GM23248 (cell line): ENCODE measurements around the gene FAXC.

DNA sequence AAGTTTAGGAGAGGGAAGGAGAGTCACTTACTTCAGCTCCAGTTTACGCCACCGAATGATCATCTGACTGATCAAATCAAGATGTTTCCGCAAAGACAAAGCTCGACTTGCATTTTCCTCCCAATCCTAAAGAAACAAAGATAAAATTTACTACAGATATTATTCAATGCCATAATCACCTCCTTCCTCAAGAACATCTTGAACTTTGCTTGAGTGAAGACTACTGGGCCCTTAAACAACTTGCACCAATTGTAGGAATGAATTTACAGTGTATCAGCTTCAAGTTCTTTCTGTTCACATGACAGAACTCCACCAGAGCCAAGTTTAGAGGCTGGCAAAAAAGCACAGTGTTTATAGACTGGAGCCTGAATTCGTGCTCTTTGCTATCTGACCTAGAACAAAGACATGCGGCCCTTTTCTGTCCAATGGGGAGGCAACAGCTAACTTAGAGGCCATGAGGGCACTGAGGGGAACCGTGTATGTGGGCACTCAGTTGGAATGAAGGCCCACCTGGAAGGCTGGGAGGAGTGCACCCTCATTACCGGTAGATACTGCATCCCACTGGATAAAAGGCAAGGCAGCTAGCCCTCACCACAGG is 48.9 kb upstream of the LYRM2 start:
- RAMPAGE, long total RNA: no peak

DNA sequence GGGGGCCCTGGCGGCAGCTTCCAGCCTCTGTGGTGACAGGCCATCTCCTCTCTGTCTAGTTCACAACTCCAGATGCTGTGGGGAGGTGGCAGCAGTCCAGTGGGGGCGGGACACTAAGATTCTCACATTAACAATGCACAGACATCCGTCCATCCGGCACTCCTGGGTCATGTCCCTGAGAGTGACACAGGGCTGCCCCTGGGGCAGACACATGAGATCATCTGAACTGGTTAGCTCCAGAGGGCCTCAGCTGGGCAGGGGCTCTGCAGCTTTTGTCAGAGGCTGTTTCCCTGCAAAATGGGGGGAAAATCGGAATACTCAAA is 91.0 kb downstream of the GJA10 start:
- RAMPAGE, long total RNA: no peak

- RAMPAGE, long total RNA: no peak
Measured at GRCh38 chr6:90105845-90106094, 190.9 kb downstream of the BACH2 start.

- RAMPAGE, long total RNA: no peak
Measured at GRCh38 chr6:90139042-90139652, 157.5 kb downstream of the BACH2 start.

DNA sequence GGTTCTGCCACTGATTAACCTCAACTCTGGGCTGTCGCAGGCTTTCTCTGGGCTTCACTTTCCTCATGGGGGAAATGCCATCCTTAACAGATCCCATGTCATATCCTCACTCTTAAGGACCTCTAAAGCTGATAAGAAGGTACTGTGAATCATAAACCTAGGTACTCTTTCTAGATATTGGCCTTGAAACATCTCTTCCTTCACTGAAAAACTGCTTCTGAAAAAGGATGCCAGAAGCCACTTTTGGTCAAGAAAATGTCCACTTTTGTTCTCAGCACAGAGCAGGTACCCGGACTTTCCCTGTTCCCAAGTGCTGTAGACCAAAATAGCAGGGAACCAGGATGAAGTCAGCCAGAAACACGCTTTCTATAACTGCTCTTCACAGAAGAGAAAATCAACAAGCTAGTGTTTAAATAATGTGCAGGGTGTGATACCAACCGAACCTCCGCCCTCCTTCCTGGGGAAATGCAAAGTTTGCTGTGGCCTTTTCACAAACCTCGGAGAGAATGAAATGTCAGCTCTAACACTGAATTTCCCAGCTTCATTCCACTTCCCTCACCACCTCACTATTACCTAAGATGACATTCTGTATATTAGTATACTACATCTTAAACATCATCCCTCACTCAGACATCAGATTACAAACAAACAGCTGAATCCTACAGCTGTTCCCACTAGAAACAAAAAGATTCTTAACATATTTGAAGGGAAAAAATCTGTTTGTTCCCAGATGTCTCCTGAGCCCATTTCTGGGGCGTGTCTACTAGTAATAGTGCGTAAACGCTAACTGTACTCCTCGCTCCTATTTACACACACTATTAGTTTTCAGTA is 118.7 kb downstream of the BACH2 start:
- RAMPAGE, long total RNA: no peak

DNA sequence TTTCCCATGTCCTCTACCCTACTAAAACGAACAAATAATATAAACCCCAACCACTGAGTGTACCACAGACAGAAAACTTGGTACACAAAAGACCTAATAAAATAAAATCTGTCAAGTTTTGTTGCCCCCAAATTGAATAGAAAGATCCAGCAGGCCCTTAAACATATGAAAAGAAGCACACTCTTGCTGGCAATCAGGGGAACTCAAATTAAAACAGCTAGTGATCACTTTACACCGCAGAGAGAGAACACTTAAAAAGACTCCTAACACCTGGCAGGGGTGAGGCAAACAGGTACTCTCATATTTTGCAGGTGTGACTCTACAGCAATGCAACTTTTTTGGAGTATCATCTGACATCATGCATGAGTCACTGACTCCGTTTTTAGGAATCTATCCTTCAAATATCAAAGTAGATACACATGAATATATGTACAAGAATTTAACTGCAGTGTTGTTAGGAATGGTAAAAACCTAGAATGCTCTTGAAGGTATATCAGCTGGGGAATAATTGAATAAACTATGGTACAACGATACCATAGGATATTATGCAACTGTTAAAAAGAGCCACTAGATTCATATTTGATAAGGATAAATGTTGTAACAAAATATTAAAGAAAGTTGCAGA is 29.4 kb downstream of the BACH2 start:
- RAMPAGE, long total RNA: no peak

DNA sequence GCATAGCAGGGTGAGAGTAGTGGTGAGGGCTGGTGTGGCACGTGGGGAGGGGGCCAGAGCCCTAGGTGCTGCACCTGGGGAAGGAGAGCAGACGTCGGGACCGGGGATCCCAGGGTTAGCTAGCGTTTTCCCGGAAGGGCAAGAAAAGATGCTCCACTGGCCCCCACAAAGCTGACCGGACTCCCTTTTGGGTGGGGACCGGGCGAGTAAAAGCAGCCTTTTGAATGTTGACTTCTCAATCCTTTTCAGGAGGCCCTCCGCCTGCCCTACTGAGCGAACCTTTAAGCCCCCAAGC is 540 bp upstream of the BACH2 start:
- RAMPAGE, long total RNA: no peak

GRCh38 chr6:90315333-90316029 is 18.8 kb upstream of the BACH2 start:
- RAMPAGE, long total RNA: no peak

DNA sequence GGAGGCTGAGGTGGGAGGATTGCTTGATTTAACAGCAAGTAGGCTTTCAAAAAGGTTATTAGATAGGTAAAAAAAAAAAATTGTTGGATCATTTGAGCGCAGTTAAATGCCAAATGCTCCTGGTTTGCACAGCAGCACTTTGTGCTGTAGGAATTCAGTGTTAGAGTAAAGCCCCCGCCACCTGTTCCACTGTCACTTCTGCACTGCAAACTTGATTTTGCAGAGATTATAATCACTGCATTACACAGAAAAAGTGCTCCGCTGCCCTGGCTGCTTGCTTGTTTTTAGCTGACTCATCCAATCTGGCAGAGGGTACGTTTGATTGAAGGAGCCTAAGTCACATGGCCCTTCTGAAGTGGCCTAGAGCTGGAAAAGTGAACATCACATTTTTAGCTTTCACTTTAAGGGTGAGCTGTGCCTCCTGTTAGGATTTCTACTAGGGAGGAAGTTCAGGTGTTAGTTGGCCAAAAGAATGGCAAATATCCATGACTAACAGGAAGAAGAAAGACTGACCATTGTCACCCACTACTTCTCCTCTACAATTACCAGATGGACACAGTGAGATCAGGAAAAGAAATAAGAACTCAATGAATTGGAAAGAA is 889.0 kb upstream of the MAP3K7 start:
- RAMPAGE, long total RNA: no peak

- RAMPAGE, long total RNA: no peak
Measured at GRCh38 chr6:95518380-95518864, 58.9 kb upstream of the MANEA start.

DNA sequence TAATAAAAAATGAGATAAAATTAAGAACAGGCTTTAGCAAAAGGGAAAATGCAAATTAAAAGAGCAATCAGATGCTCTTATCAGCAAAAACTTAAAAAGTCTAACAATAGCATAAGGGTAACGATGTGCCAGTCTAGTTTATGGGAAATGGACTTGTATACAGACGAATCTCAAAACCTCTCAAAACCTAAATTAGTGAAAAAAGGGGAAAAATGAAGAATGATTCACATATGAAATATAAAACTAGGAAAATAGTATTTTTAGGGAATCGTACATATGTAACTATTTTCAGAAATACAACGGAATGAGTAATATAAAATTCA is 1.1 kb upstream of the MANEA start:
- RAMPAGE, long total RNA: no peak

DNA sequence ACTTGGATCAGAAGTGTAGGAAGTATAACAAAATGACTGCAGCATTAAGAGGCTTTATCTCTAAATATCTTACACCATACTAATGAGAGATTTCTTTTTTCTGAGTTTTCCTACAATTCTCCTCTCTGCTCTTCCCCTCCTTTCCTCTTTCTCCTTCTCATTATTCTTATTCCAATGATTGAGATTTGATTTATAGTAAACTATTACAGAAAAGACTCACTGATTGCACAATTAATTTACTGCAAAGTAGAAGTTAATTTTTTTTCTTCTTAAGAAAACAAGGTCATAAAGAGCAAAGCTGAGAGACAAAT is 15.1 kb downstream of the FHL5 start:
- RAMPAGE, long total RNA: no peak

DNA sequence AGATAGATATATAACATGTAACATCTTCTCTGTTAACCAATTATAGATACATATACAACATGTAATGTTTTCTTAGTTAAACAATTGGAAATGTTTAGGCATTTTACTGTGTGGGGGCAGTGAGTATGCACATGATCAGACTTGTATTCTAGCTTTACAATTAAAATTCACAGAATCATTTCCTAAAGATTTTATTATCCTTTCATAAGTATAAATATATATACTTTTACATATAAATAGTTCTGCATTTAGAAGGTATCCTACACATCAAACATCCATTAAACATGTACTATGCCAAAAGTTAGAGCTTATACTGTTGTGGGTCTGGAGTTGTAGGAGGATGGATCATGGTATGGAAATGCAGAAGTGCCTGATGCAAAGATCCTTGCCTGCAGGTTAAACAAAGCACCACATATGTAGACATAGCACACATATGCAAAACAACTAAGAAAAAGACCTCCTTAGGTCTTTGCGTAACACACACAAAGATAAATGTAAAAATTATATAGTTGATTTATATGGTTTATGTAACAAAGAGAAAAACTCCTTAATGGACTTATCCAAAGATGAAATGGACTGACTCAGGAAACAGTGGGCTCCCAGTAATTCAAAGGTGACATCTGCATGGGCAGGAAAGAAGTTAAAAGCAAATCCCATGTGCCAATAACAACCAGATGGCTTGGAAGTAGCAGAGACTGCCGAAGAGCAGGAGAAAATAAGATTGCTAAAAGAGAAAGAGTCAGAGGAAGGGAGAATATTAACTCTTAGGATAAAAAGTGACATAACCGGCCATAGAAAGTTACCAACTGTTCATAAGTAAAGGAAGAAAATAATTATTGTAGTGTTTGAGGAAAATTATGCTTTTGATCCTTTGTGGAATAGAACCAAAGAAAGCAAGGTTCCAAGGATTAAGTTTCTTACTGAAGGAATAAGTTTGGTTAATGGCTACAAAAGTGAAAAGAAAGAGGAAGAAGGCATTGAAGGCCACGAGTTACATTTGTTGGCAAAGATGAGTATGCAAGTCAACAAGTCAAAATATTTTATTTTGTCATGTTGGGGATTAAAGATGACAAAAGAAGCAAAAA is 55.1 kb downstream of the FHL5 start:
- RAMPAGE, long total RNA: no peak

DNA sequence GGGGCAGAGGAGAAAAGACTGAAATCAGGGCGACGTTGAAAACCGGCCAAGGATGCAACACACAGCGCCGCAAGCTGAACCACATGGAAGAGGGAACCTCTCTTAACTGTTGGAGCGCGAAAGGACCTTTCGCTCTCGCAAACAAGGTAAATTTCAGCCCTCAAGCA is 726 bp downstream of the GPR63 start:
- RAMPAGE, long total RNA: no peak

GRCh38 chr6:96851843-96852252 is 14.6 kb upstream of the GPR63 start:
- RAMPAGE, long total RNA: no peak

DNA sequence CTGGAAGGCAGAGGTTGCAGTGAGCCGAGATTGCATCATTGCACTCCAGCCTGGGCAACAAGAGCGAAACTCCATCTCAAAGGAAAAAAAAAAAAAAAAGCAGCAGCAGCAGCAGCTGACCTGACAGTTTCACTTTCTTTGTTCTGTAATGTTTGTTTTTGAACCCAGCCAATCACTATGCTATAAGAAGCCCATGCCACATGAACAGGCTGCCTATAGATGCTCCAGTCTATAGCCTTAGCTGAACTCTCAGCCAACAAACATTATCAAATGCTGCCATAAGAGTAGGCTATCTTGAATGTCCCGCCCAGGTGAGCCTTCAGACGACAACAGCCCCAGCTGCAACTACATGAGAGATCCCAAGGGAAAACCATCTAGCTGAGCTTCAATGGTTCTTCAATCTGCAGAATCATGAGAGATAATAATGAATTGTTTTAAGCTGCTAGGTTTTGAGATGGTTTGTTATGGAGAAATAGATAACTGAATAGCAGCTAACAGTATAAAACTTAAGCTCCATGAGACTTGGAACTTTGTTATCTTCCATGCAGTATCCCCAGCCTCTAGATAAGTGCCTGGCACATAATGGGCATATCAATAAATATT is 12.3 kb downstream of the NDUFAF4 start:
- RAMPAGE, long total RNA: no peak

DNA sequence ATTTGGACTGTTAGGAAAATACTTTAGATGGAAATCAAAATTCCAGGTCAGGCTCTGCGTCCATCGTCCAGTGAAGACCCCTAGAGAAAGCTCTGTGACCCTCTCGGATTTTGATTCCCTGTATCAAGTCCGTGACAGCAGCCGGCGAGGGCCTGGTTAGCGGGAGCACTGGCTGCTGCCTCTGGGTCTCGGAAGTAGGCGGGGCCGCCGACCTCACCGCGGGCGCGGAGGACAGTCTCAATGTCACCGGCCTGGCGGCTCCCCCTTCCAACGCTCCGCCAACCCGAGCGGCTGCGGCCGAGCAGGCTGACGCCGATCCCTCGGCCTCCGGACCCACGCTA is 460 bp downstream of the NDUFAF4 start:
- RAMPAGE, long total RNA: no peak

- RAMPAGE, long total RNA: no peak
Measured at GRCh38 chr6:96898574-96899044, 918 bp upstream of the NDUFAF4 start.

- RAMPAGE, long total RNA: no peak
Measured at GRCh38 chr6:99349055-99349716, at the start of gene FAXC. FAXC (minus strand) TSS chr6:99349674.

GRCh38 chr6:100458100-100458942 is 6.4 kb downstream of the SIM1 start:
- RAMPAGE, long total RNA: no peak